Neutrophil (primary cell): ENCODE results near the genes PPFIA2 and MGAT4C.

DNA sequence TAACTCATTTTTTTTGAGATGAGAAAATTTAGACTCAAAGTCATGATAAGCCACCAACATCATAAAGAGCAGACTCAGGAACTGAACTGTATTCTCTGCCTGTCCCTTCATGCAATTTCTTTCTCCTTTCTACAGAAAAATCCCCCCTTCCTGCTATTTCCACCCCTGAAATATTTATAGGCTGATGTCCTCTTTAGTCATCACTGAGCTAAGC, 148.5 kb upstream of the KRR1 start:
- PRO-cap, result no peak

GRCh38 chr12:75815143-75815826, 269.2 kb downstream of the NAP1L1 start:
- PRO-cap, result no peak

DNA sequence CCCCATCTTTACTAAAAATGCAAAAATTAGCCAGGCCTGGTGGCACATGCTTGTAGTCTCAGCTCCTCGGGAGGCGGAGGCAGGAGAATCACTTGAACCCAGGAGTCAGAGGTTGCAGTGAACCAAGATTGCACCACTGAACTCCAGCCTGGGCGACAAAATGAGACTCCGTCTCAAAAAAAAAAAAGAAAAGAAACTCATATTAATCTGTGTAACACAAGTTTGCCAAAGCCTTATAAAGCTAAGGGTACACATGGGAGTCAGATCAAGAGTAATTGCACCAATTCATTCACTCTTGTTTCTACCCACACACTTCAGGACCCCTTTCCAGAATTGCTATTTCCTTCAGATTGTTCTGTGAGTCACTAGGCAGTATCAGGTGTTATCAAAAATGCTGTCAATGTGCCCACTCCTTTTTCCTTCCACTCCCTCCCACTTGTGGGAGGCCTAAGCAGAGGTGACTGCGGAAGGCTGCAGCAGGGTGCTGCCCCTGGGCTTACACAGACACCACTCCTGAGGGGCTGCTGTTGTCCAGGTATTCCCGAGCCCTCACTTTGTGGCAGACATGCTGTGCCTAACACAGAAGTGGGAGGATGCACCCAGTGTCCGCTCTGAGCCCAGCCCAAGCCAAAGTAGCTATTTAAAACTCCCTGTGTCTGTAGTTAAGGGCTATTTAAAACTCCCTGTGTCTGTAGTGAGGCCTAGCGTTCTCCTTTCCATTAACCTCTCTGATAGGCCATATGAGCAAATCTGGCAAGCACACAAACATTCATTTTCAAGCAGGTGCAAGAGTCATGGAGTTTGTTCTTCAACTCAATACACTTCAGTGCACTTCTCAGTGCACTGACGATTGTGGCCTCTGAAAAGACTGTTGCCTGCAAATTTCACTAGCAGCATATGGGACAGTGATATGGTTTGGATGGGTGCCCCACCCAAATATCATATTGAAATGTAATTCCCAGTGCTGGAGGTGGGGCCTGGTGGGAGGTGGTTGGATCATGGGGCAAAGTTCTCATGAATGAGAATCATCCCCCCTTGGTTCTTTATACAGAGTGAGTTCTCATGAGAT, 170.9 kb downstream of the NAP1L1 start:
- PRO-cap, result no peak

DNA sequence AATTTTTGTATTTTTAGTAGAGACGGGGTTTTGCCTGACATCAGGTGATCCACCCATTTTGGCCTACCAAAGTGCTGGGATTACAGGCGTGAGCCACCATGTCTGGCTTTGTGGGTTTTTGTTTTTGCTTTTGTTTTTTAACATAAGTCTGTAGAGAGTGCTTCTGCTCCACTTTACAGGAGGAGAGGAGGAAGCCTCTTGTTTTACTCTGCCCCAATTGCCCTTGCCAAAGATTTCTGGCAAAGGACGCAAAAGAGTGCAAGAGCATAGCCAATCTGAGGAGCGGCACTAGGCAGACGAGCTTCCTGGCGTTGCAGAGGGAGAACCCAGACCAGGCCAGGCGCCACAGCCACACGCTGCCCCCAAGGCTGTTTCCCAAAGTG, 96.3 kb downstream of the BBS10 start:
- PRO-cap, result no peak

GRCh38 chr12:76346907-76347445, 1.2 kb downstream of the BBS10 start:
- PRO-cap, result no peak

DNA sequence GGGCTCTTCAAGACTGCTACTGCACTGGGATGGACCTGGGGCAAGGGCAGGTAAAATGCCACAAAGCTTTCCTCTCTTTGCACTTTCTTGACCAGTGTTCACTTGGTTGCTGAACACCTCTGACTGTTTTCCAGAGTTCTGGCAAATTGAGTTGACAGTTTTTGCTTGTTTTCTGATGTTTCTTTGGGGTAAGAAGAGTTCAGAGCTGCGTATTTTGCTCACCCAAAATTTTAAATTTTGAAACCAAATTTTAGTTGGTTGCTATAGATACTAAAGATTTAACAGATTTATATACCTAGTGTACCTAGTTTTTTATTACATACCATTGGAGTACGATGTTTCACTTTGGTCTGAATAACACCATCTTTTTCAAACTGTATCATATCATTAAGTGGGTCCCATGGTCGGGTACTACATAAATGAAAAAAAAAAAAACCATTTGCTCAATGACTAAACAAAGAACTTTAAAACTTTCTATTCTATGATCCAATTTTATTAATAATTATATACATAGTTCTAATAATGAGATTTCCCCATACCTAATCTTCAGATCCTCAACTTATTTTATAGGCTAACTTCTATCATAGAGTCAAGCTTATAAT, 20.8 kb upstream of the BBS10 start:
- PRO-cap, result no peak

DNA sequence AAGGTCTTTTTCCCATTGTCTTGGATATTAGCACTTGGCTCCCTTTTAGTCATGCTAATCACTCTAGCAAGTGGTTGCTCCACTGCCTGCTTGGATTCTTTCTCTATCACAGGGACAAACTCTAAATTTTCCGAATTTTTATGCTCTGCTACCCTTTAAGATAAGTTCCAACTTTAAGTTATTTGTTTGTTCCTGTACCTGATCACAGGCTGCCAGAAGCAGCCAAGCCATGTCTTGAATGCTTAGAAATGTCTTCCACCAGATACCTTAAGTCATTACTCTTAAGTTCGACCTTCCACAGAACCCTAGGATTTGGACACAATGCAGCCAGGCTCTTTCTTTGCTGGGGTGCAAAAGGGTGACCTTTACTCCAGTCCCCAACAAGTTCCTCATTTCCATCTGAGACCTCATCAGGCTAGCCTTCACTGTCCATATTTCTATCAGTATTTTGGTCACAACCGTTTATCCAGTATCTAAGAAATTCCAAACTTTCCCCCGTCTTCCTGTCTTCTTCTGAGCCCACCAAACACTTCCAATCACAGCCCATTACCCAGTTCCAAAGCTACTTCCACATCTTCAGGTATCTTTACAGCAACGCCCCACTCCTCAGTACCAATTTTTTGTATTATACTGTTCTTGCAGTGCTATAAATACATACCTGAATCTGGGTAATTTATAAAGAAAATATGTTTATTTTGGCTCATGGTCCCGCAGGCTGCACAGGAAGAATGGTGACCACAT, 40.5 kb downstream of the OSBPL8 start:
- PRO-cap, result no peak

GRCh38 chr12:77507625-77507865, 323.1 kb upstream of the NAV3 start:
- PRO-cap, result no peak

DNA sequence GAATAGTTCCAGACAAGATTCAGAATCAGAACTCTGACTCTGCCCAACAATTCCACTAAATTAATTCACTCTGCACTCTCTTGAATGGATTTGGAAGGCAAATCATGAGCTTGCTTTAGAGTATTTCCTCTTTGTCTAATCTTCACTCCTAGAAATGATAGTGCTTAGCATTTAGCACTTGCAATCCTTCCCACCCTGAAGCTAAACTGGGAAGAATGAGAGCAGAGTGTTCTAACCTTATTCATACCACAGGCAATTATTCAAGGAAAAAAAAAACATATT, 264.7 kb downstream of the PAWR start:
- PRO-cap, result no peak

DNA sequence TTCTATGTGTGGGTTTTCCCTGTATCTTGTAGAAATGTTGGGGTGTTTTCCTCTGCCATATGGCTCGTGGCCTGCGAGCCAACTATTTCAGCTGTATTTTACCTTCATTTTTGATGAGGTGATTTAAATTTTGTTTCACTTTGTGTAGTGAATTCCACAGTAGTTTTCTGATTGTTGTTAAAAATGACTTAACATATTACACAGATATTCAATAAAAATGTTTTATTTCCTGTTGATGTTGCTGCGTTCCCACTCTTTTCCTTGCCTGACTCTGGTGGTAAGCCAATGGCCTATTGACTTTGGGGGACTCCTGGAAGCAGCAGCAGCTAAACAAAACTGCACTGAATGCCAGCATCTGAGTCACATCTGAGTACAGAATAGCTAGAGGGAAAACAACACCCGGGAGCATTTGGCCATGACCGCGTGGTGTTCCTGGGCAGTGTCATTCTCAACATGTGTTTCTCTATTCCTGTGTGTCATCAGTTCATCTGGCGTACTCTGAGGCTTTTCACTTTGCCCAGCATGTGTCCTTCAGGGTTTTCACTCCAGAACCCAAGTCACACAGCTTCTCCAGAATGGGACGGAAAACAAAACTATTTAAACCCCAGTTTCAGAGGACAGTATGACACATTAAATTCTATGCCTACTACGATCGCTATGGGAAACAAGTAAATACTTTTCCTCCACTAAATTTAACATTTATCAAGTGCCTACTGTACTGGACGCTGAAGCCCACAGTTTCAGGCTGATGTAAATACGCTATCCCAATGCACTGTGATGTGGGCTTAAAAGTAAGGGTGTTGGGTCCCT, 238.8 kb downstream of the PAWR start:
- PRO-cap, result no peak

- PRO-cap, result no peak
Observed at GRCh38 chr12:79782042-79782935, 91.5 kb upstream of the PAWR start.

- PRO-cap, result no peak
Observed at GRCh38 chr12:80130189-80130728, 30.9 kb downstream of the OTOGL start.

DNA sequence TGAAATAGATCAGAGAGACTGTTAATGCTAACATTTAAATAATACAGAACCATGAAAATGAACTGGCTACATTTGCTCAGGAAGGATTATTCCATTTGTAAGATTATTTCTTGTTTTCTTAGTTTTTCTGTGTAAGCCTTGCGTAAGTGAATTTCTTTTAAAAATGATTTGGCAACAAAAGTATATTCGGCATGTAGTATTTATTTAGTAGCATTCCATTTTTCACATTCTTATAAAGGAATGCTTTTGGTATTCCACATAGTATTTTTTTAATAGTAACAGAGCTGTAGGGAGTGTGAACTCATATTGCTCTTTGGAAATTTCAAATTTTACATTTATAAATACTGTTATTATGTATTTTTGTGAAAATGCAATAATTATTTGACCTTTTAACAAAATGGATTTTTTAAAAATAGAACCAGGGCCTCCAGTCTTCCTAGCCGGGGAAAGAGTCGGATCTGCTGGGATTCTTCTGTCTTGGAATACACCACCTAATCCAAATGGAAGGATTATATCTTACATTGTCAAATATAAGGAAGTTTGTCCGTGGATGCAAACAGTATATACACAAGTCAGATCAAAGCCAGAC, 1.1 kb downstream of the PTPRQ start:
- PRO-cap, result no peak

GRCh38 chr12:80702722-80703458, 4.5 kb upstream of the MYF6 start:
- PRO-cap, result no peak

- PRO-cap, result no peak
Observed at GRCh38 chr12:81080374-81080966, 2.6 kb downstream of the ACSS3 start.

- PRO-cap, result no peak
Observed at GRCh38 chr12:81759024-81759840, at the start of gene PPFIA2. Gene PPFIA2 (minus strand): TSS chr12:81759350.

DNA sequence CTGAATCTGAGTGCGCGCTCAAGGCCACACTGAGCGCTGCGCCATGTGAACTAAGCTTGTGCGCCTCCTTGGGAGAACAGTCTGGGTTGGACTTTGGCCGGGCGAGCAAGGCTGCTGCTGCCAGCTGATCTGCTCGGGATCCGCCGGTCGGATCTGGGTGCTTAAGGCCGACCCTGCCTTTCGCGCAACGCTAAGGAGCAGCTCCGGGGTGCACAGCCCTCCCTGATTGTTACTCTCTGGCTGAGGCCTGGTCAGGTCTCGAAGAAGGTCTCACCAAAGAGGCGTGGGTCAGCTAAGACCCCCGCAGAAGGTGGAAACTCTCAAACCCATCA, 1.7 kb upstream of the ALX1 start:
- PRO-cap, result no peak

DNA sequence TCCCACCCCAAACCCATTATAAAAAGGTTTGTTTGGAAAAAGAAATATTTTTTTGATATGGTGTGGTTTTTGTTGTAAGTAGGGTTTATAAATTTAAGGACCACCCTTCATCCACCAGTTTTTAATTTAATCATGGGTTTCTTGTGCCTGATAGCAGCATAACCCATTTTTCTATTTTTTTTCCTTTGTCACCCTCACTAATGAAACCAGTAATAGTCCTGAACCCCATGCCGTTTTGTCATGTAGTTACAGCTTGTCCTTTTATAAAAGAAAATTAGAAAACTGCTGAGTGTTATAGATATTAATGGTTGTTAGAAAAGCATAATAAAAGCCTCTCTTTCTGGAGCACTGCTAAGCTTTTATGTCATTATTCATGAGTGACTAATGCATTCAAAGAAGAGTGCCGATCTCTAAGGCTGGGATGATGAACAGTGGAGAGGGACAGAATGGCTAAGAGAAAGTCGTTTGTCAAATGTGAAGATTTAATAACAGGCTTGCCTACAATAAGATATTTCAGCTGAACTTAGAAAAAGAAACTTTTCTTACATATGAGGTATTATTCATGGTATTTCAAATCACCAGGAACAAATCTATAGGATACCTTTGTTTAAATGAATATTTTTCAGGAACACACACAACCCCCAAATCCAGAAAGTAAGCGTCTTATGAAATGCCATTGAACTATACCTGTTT, 121.7 kb downstream of the MGAT4C start:
- PRO-cap, result no peak

- PRO-cap, result no peak
Observed at GRCh38 chr12:86256187-86256739, at the start of gene MGAT4C. Gene MGAT4C (minus strand): TSS chr12:86256391.

DNA sequence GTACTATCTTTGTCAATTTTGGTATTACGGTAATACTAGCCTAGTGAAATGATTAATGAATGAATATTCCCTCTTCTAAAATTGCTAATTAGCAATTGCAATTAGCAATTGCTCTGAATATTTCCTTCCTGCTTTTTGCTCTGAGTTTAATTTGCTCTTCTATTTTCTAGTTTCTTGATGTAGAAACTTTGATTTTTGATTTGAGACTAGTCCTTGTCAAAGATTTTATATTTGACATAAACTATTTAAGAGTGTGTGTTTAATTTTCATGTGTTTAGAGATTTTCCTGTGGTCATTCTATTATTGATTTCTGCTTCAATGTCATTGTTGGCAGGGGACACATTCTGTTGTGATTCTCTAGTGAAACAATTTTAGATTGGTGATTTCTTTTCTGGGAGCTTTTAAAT, 554.6 kb upstream of the MGAT4C start:
- PRO-cap, result no peak